Left lobe of liver (tissue), 1 donor: ENCODE measurements around a stretch of chr9.

DNA sequence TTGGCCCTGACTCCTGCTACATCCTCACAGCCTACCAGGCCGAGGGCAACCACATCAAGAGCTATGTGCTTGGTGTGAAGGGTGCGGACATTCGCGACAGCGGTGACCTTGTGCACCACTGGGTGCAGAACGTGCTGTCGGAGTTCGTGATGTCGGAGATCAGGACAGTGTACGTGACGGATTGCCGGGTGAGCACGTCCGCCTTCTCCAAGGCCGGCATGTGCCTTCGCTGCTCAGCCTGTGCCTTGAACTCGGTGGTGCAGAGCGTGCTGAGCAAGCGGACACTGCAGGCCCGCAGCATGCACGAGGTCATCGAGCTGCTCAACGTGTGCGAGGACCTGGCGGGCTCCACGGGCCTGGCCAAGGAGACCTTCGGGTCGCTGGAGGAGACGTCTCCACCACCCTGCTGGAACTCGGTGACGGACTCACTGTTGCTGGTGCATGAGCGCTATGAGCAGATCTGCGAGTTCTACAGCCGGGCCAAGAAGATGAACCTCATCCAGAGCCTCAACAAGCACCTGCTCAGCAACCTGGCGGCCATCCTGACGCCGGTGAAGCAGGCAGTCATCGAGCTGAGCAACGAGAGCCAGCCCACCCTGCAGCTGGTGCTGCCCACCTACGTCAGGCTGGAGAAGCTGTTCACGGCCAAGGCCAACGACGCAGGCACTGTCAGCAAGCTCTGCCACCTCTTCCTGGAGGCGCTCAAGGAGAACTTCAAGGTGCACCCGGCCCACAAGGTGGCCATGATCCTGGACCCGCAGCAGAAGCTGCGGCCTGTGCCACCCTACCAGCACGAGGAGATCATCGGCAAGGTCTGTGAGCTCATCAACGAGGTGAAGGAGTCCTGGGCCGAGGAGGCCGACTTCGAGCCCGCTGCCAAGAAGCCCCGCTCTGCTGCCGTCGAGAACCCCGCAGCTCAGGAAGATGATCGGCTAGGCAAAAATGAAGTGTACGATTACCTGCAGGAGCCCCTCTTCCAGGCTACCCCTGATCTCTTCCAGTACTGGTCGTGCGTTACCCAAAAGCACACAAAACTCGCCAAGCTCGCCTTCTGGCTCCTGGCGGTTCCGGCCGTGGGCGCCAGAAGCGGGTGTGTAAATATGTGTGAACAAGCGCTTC is 28.8 kb downstream of the AMBP start:
- PRO-cap = no peak

- PRO-cap = no peak
Observed at GRCh38 chr9:114076329-114076840, 1.7 kb downstream of the AMBP start.

GRCh38 chr9:114176368-114177103 is 21.2 kb downstream of the COL27A1 start:
- PRO-cap = bidirectional peak, plus-strand start at chr9:114176897, minus-strand start at chr9:114176813

DNA sequence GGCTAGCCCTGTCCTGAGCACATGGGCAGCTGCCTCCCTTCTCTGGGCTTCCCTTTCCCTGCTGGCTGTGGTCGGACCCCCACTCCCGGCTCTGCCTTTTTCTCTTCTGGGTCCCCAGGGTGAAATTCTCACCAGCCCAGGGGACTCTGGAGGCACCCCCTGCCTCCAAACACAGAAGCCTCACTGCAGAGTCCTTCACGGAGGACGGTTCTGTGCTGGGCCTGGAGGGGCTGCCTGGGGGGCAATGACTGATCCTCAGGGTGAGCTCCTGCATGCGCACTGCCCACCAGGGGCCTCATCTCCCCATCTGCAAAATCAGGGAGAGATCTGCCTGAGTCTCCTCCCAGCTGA is 336 bp downstream of the ORM1 start:
- PRO-cap = no peak

DNA sequence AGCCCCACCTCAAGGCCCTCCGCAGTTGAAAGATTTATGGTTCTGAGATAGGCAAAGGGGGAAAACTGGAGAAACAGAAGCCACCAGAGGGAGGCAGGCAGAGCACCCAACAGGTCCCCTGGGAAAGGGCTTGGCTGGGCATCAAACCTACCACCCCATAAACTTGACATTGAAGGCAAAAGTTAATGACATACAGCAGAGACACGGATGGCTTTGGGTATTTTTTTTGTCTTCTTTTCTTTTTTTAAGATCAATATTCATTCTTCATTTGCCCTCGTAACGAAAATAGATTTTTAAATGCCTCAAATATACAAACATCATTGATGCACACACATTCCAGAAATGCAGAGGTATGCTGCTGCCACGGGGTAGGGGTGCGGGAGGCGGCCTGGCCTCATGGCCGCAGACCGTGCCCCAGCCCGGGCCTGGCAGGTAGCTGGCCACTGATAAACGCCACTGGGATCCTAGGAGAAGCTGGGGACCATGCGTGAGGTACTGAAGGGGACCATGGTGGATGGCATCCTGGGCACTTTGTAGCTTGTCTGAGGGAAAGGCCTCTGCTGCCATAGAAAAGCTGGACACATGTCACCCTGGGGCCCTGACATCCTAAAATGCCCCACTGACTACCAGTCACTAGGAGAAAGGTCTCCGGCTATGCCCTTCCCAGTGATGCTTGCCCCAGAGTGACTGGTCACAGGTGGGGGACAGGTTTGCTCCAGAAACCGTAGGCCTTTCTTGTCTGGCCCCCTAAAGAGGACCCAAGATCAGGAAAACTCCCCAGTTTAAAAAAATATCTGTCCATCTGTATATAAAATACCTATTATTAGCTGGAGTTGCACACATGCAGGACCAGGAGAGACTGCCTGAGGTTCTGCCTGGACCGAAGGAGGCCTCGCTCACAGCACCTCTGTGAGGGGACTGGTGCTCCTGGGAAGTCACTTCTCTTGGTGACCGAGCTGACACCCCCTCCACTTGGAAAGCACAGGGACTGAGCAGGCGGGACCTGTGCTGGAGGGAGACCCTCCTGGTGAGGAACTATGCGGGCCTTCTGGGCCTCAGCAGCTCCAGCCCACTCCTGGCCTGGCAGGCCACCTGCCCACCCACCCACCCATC is 6.6 kb downstream of the ORM2 start:
- PRO-cap = no peak

DNA sequence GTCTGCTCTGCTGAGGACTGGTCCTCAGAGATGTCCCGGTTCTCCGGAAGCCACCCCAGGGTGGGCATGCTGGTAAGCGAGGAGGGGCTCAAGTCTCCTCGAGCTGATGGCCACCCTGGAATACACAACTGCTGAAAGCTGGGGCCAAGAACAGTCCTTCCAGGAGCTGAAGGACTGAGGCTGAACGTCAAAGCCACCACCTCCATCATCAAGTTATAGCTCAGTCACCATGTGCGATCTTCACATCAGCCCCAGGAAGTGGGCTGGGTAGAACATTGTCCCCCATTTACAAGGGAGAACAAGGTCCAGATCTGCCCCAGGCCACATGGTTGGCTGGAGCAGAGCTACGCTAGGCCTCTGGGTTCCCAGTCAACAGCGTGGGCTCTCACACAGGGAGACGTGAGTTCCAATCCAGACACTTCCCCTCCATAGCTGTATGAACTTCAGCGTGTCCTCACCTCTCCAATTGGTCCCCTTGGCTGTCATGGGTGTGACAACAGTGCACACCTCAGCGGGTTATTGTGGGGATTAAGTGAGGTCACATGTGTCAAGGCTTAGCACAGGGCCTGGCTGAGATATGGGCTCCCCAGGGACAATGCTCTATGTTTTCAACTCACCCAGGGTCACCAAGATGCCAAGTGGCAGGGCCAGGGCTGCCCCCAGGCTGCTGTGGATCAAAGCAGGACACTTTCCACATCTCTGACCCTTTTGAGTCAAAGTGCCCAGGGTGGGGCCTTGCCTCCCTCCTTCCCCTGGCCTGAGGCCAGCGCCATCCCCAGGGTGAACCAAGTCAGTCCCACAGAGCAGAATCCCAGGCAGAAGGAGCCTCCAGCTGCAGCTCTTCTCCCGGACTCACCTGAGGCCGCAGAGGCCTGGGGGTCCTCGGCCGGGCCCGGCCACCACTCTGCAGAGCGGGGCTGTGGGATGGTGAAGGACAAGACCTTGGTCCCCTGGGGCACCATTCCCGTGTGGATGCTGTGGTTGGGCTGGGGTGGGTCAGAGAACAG is 19.9 kb downstream of the AKNA start:
- PRO-cap = no peak

GRCh38 chr9:114397515-114398566 is 10.1 kb upstream of the AKNA start:
- PRO-cap = bidirectional peak, plus-strand start at chr9:114398148, minus-strand start at chr9:114397941; bidirectional peak, plus-strand start at chr9:114398678, minus-strand start at chr9:114398472

- PRO-cap = no peak
Observed at GRCh38 chr9:114493291-114494023, 11.8 kb downstream of the WHRN start.

- PRO-cap = no peak
Observed at GRCh38 chr9:114600895-114601484, 10.1 kb upstream of the TMEM268 start.

GRCh38 chr9:114721325-114722043 is 39.5 kb upstream of the TEX48 start:
- PRO-cap = no peak

DNA sequence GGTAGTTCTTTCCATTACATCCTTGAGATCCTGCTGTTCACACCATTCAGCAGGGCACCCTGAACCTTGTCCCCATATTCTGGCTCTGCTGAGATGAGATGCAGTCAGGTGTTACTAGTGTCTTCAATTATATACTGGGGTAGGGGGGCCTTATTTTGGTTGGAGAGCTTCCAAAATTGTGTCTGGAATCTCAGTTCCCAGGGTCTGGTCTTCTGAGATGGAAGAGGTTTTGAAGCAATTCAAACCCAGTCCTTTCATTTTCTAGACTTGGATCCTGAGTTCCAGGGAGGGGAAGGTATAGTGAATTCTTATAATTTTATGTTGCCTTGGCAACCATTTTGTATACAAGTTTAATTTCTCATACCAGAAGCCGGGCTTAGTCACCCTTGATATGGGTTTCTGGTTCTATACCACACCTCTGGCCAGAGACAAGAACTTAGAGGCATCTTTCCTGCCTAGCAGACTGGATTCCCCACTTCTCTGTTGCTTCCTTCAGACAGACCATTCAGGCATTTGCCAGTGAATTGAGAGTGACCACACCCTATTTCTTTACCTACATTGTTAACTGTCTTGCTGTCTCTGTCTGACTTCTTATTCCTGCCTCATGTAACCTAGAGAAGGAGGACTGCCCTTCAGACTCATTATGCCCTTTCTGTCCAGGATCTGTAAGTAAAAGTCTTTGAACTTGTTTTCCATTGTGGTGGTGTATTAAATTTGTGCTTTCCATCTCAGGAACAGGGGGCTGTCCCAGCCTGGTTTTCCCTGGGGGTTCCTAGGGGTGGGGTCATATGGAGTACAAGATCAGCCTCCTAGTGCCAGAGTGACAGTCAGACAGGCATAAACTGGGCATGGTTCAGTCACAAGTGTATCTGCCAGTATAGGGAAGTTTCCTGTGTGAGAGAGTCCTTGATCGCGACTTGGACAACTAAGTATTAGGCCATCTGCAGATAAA is 27.6 kb downstream of the TNFSF8 start:
- PRO-cap = no peak

DNA sequence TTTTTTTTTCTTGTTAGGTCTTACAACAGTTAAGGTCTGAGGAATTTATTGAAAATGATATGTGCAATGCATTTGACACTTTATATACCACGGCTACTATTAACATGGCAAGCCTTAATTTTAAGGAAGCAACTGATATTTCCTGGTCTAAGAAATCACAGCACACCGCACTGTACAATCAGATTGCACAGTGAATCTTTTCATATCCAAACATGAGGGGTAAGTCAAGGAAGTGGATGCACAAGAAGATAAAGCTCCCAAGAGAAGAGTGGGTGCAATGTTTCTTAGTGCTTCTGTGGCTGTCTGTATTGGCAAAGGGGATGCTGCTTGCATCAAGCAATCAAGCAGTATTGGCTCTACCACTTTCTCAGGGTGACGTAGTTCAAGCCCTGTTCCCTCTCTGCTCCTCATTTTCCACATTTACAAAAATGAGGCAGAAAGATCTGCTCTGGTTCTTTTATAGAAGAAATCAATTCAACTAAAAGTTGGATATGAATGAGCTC is 2.4 kb downstream of the TNFSF8 start:
- PRO-cap = no peak

GRCh38 chr9:114953858-114954523 is 23.6 kb upstream of the TNFSF8 start:
- PRO-cap = no peak

DNA sequence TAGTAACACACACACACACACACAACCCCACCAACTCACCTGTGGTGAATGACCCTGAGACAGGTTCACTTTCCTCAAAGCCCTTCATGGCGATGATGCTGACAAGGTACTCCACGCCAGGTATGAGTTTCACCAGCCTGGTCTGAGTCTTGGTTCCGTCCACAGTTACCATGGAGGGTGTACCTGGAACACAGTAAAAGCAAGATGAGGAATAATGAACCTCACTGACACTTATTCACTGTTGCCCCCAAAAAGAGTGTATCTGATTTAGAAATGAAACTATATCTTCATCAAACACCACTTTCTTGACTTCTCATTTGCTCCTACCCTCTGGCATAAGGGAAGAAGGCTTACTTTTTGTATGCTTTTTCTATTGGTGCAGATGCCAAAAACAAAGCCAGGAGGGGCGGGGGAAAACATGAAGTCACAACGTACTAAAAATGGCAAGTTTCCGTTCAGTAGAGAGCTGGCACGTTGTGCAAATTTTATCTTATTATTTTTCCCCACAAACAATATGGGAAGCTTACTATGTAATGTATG is 77.0 kb downstream of the TNC start:
- PRO-cap = no peak

GRCh38 chr9:115084022-115084655 is 33.8 kb downstream of the TNC start:
- PRO-cap = no peak

DNA sequence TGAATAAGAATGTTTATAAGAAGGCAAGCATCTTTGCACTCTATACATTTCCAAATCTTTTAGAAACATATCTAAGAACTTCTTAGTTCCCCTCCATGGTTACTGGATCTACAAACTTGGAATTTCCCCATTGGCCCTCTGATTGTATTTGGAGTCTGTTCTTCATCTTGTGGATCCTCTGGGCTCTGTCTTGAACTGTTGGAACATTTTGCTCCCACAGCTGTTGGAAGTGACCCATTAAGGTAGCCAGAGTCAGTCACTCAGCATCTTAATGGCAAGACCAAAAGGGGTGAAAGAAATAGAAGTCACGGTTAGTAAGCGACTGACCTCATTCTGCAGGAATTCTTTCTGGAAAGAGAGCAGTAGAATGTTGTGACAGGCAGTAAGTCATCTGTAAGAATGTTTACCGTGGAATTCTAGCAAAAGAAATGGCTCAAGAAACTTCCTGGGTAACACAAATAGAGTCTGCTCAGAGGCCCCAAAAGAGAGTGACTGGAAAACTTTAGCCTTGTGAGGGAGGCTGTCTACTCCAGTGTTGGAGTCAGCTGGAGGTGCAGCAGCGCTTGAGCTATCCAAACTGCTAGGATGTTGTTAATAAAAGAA is 28.6 kb upstream of the TNC start:
- PRO-cap = no peak

- PRO-cap = unidirectional peak, minus-strand start at chr9:115203303
Observed at GRCh38 chr9:115203088-115203779, 85.3 kb upstream of the TNC start.

DNA sequence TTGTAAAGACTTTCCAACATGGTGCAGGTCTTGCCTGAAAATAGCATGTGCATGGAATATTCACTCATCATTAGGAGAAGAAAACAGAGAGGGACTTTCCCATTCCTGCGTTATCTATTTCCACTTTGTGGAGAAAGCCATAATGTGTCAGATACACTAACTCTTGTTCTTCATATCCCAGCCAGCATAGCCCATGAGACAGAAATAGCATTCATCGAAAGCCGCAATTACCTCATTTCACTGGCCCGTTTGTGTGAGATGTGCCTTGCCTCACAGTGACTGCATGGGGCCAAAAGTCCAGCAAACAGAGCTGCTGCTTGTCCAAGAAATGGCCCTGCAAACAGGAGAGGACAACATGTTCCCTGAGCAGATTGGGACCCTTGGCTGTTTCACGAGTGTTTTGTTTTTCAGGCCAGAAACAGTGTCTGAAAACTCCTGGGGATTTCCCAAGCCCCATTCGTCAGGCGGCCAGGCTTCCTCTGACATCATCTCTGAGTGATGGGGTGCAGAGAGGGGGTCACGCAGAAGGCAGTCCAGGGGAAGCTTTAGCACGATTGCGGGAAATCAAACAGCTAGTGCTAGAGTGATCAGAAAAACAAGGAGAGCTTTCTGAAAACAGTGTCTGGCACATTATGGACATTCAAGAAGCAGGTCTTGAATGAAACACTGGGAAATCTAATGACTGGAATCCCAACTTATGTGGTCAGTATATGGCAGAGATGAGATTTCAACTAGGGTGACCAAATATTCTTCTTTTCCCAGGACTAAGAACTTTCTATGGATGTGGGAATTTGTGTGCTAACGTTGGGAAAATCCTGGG is 503.5 kb upstream of the PAPPA start:
- PRO-cap = no peak

- PRO-cap = no peak
Observed at GRCh38 chr9:117546904-117547379, 132.1 kb upstream of the ASTN2 start.

- PRO-cap = no peak
Observed at GRCh38 chr9:117705158-117705760, 1.1 kb downstream of the TLR4 start.